Mesothelial cell of epicardium (in vitro differentiated cells): ENCODE measurements around the genes MAP3K13 and SENP2.

- PRO-cap: no peak
Observed at GRCh38 chr3:184620342-184620976, 58.9 kb downstream of the EPHB3 start.

GRCh38 chr3:184710414-184711328 is 1.2 kb downstream of the MAGEF1 start:
- PRO-cap: no peak

DNA sequence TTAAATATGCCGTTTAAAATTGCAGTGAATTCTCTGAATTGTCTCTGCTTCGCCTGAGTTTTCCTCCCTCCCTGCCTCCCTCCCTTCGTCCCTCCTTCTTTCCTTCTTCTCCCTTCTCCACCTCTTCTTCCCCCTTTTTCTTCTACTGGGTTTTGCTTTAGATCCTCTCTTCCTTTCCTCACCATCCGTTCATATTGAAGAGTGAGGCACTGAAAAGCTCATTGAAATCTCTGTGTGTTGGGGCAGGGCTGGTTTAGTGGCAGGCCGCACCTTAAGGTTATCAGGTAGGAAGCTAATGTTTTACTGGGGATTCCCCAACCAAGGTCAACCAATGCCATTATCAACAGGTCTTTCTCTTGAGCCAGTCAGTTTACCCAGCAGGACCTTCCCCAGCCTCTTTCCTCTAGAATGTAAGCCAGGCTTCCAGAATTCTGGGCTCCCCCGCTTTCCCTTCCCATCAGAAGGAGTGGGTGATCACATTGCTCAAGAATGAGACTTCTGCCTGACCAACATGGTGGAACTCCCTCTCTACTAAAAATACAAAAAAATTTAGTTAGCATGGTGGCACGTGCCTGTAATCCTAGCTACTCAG is 11.6 kb upstream of the VPS8 start:
- PRO-cap: no peak

GRCh38 chr3:185282641-185283324 is 28.9 kb upstream of the EHHADH start:
- PRO-cap: bidirectional peak, plus-strand start at chr3:185283026, minus-strand start at chr3:185282857

DNA sequence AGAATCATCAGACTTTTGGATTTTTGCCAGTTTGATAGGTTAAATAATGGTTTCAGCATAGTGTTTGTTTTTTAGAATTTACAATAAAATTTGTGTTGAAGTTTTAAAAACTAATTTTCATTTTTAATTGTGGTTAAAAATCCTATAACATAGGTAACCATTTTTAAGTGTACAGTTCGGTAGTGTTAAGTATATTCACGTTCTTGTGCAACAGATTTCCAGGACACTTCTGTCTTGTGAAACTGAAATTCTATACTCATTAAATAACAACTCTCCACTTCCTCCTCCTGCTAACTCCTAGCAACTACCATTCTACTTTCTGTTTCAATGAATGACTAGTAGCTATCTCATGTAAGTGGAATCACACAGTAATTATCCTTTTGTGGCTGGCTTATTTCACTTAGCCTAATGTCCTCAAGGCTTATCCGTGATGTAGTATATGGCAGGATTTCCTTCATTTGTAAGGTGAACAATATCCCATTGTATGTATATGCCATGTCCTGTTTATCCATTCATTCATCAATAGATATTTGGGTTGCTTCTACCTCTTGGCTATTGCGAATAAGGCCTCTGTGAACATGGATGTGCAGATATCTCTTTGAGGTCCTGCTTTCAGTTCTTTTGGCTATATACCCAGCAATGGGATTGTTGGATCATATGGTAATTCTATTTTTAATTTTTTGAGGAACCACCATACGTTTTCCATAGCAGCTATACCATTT is 30.5 kb upstream of the MAP3K13 start:
- PRO-cap: no peak

GRCh38 chr3:185342839-185343217 is 20.1 kb upstream of the MAP3K13 start:
- PRO-cap: no peak

- PRO-cap: no peak
Observed at GRCh38 chr3:185362746-185363947, at the start of gene MAP3K13. Gene MAP3K13 (plus strand): TSS chr3:185363136.

GRCh38 chr3:185482983-185483590 is 15.7 kb downstream of the TMEM41A start:
- PRO-cap: no peak

GRCh38 chr3:185503484-185504194 is 4.8 kb upstream of the TMEM41A start:
- PRO-cap: no peak

- PRO-cap: no peak
Observed at GRCh38 chr3:185504558-185505046, 5.8 kb upstream of the TMEM41A start.

DNA sequence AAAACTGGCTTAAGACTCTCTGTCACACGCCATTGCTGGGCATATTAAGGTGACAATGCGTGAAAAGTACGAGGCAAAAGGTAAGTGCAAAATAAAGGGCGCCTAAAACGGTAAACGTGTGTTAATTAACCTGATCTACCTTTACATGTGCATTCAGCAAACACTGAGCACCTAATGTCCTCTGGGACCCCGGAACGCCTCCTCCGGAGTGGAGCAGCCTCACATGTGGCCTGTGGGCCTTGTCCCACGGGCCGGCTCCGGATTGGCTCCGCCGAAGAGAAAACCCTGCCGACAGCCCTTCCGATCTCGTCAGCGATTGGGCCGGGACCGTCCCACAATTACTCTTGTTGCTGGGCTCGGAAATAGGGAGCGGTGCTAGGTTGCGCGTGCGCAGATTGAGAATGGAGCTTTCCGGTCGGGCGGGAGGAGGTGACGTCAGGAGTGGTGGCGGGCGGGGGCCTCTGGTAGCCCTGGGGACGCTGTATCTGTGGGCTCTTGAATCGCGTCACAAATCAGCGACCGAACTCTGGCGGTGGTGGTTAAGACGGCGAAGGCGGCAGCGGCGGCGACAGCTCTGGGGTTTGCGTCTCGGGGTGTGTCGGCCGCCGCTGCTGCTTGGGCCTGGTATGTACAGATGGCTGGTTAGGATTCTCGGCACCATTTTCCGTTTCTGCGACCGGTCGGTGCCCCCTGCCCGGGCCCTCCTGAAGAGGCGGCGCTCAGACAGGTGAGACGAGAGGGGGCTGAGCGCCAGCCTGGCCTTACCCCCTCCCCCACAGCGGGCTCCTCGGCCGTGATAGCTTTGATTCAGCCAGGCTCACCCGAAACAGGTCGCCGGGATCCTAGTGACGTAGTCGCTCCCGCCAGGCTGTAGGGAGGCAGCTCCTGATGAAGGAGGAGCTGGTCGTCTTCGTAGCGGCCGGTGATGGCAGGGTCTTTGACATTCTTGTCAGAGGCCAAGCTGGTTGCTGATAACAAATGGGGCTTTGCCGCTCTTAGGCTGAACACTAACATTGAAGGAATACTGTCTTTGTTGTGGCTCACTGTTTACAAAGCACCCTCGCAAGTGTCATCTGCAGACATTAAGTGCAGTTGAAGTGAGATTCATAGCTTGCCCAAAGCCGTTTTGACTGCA is at the start of gene SENP2:
Gene SENP2, plus strand, starts transcription at position 508 of the 1,135 bp plus-strand sequence.
- PRO-cap: bidirectional peak, plus-strand start at position 510 of the sequence, minus-strand start at position 215 of the sequence

- PRO-cap: no peak
Observed at GRCh38 chr3:185637356-185638114, 51.4 kb downstream of the SENP2 start.

- PRO-cap: no peak
Observed at GRCh38 chr3:185932027-185932813, 5.6 kb downstream of the TRA2B start.

DNA sequence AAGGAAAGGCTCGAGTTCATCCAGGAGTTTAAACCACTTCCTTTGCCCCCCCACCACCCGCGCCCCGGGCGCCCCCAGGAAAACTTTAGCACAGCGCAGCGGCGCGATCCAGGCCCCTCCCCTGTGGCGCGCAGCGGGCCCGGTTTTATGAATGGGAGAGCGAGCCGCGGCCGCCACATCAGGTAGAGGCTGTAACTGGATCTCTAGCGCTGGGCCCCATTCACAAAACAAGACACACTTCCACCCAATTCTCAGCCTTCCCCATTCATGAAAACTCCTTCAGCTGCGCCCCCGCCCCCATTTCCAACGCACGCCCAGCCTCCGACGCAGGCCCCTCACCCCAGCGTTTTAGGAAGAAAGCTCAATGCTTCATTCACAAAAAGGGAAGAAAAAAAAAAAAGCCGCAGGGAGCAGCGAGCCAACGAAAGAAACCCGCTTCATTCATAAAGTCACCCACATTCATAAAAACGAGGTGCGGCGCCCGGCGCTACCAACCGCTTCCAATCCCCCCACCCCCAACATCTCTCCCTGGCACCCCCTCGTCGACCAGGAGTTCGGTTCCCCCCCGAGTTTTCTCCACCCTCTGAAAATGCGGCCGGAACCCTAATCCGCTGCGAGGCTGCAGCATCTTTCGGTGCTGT is 1.2 kb downstream of the ETV5 start:
- PRO-cap: no peak

GRCh38 chr3:186193417-186193930 is 84.6 kb upstream of the ETV5 start:
- PRO-cap: bidirectional peak, plus-strand start at chr3:186193803, minus-strand start at chr3:186193720

GRCh38 chr3:186193931-186194607 is 85.2 kb upstream of the ETV5 start:
- PRO-cap: no peak

DNA sequence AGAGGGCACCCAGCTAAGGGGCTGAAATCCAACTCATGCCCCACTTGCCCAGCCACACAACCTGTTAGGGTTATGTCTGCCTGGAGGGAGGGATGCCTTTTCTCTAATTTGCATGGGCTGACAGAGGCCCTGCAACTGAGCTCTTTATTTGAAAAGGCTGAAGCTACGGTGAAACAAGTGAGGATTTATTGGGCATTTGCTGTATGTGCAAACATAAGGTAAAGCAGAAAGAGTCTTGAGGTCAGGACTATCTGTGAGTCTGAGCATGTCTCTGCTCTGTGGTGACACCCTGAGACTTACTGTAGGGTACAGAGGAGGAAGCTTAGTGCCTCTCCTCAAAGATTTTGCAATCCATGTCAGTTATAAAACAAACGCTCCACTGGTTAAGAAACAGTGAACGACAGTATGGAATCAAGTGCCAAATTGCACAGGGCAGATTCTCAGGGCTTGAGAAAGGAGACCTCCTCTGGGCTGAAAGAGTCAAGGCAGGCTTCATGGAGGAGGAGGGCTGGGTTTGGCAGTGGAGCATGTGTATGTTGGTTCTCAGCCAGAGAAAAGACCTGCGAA is 3.1 kb upstream of the DGKG start:
- PRO-cap: no peak

GRCh38 chr3:186493522-186494309 is 50.5 kb downstream of the CRYGS start:
- PRO-cap: no peak

DNA sequence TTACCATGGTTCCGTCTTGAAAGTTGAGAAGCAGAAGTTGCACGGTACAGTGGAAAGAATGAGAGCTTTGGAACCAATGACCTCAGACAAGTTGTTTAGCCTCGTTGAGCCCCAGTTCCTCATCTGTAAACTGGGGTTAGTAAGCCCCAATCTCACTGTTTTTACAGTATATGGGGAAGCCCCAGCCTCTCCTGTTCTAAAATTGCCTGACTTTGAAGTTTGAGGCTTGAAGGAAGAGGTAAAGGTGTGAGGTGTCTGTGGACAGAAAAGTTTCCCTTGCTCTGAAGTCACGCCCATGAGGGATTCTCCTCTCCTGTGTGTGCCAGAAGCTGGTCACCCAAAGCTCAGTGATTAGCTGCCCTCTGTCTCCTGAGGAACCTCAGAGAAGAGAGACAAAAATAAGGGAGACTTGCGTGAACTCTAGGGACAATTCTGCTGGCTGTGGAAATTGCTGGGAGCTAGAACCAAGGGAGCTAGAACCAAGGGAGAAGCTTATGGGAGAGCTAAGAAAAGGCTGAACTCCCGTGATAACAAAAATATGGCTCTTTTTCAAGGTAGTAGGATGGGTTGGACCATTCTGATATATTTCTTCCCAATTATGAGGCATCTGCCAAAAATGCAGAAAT is 9.8 kb downstream of the CRYGS start:
- PRO-cap: no peak

GRCh38 chr3:186596666-186597335 is 16.1 kb upstream of the AHSG start:
- PRO-cap: unidirectional peak, plus-strand start at chr3:186597135